Heart left ventricle (tissue), 7 donors: ENCODE measurements around the genes SHLD1, FERMT1 and PLCB4.

DNA sequence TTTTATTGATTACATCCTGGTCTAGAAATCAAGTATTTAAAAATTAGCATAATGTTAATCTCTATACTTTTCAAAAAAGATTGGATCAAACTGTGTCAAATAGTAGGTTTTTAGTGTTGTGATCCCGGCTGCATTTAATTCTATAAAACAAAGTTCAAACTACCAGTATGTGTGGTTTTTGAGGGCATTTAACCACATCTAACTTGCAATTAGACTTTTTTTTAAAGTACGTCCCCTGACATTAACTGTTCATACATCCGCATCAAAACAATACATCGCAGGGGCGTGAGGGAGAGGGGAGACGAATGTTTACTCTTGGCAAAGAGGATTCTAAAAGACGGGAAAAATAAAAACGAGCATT, 674 bp downstream of the TMEM230 start:
- PRO-cap, 6 experiments = no peak in any of the 6 experiments
- RAMPAGE, long total RNA, 2 experiments = no peak in any of the 2 experiments
- RRBS = no CpG with 5 or more reads among the region's 8 CpGs

GRCh38 chr20:5127411-5128191, 793 bp downstream of the CDS2 start:
- PRO-cap, 6 experiments = no peak in any of the 6 experiments
- RAMPAGE, long total RNA, 2 experiments = no peak in any of the 2 experiments
- RRBS = no CpG with 5 or more reads among the region's 17 CpGs

DNA sequence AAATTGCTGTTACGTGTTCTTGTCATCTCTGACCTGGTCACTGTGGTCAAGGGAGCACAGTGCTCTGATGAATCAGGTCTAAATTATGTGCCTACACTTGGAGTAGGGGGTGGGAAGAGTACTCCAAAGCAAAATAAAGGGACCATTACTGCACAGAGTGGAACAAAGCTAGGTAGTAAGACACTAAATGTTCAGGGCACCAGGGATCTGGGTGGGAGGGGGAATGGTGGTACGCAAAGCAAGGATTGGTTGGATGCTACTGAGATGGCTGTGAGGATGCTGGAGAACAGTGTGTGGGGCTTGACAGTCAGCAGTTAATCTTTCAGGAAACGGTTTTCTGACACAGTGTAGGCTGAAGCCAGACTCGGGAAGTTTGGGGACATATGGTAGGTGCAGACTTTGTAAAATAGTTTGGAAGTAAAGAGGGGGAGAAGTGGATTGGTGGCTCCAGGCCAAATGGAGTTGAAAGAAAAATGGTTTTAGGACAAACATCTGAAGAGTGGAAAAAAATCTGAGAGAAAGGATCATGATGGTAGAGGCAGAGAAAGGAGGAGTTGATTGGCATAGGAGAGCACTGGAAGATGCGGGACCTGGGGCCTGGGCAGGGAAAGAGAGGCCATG, 30.2 kb downstream of the CDS2 start:
- PRO-cap, 6 experiments = no peak in any of the 6 experiments
- RAMPAGE, long total RNA, 2 experiments = no peak in any of the 2 experiments
- RRBS = no CpG with 5 or more reads among the region's 5 CpGs

GRCh38 chr20:5547420-5548254, 63.2 kb downstream of the GPCPD1 start:
- PRO-cap, 6 experiments = no peak in any of the 6 experiments
- RAMPAGE, long total RNA, 2 experiments = no peak in any of the 2 experiments
- RRBS = no CpG with 5 or more reads among the region's 8 CpGs

DNA sequence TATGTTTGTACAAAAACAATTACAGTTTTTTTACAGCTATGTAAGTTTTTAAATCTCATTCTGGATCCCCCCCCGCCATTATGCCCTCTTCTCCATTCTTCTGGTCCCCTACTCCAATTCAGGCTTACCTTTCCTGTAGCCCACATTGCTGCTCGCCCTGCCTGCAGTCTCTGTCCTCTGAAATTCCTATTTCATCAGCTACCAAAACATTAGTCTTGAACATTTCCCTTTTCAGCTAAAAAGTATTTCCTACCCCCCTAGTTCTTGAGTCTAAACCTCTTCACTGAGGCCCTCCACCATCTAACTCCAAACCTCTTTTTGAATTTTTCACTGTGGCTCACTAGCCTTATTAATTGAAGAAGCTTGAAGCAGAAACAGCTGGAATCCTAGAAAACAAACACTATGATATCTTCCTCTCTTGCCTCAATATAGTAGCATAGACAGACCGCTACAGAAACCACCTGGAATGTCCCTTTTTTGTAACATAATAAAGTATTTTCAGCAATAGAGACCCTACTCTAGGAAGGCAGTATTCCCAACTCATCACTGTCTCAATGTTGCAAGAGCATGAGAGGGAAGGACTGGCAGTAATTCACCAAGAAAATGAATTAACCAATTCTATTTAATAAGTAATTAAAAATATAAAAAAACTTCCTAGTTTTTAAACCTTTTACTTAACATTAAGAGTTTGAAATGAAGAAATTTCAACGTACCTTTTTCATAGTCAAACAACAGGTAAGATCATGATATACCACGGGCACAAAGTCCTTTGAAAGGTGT, 41.2 kb downstream of the GPCPD1 start:
- PRO-cap, 6 experiments = no peak in any of the 6 experiments
- RAMPAGE, long total RNA, 2 experiments = no peak in any of the 2 experiments
- RRBS = no CpG with 5 or more reads among the region's 5 CpGs

- PRO-cap, 6 experiments = no peak in any of the 6 experiments
- RAMPAGE, long total RNA, 2 experiments = no peak in any of the 2 experiments
- RRBS = no CpG with 5 or more reads among the region's 10 CpGs
Observed at GRCh38 chr20:5578084-5578929, 32.5 kb downstream of the GPCPD1 start.

DNA sequence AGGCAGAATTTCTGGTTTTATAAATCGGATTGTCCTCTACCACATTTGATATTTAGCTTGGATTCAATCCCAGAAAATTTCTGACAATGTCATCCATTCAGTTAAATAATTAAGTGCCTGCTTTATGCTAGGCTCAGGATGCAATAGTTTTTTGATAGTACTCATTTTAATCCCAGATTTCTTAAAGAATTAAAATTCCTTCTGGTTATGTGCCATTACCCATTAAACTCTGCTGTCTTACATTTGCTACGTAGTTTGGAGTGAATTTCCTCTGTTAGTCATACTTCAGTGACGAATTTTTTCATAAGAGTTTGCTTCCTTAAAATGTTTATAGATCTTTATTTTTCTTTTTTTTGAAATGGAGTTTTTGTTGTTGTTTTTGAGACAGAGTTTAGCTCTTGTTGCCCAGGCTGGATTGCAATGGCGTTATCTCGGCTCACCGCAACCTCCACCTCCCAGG, 2.2 kb upstream of the GPCPD1 start:
- PRO-cap, 6 experiments = no peak in any of the 6 experiments
- RAMPAGE, long total RNA, 2 experiments = no peak in any of the 2 experiments
- RRBS = no CpG with 5 or more reads among the region's 6 CpGs

DNA sequence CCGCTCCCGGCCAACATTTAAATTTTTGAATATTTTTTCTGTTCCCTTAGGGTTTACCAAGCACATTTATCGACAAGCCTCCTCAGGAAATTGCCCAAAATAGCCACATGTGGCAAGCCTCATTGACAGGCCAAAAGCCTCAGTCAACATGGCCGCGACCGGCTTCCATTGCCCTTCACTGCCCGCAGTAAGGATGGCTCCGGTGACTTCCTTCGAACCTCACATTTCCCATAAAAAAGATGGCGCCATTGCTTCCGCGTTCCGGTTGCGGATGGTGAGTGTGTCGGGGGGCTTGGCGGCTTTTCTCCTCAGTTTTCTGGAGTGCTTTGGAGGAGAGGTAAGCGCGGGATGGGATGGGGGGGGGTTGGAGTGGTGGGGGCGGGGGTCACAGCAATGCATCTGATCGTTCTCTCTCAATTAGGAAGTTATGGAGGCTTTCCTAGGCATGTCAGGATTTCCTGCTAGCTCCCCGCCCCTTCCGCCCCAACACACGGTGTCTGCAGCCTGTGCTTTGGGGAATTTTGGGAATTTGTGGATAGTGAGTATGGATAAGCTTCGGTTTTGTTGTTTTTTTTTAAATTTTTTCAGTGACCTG, at the start of gene SHLD1:
SHLD1 (plus strand) TSS at position 259 of the 595 bp plus-strand sequence.
- PRO-cap, 6 experiments = peak in 6 of 6 experiments; most common plus-strand start position 259 of the sequence (in 5); most common minus-strand start position 170 of the sequence (in 2)
- RAMPAGE, long total RNA, 2 experiments = start-site peak on the plus strand in 1 of 2 experiments, centred at position 255 of the sequence, 7 reads per replicate
- RRBS = 2% methylated on average over 6 of the region's 24 CpGs

DNA sequence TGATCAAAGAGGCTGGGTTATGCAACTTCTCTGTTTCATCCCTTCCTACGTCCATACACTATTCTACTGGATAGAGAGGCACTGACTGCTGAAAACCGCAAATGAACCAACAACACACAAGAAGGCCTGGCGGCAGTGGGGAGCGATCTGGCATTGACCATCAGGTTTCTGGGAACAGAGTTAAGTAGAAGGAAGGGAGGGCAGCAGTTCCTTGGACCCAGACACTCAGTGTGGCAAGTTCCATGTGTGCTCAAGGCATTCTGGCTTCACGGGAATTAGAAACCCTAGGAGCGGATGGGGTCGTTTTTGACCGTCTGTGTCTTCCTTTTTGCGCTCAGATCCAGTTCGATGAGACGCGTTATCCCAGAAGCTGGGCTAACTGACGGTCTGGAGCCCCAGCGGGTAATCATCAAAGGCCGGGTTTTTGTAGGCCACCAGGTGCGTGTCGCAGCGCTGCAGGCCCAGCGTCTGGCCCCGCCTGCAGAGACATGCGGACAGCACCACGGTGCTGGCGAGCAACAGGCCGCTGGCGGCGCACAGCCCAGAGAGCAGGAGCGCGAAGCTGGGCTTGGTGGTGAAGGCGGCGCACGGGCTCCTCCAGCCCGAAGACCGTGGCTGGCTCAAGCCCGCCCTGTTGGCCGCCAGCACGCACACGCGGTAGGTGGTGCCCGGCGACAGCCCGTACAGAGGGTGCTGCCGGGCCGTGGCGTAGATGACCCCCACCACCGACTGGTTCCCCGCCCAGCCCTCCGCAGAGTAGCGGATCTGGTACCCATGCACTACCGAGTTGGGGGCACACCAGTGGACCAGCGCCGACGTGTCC, 13.0 kb downstream of the LRRN4 start:
- PRO-cap, 6 experiments = no peak in any of the 6 experiments
- RAMPAGE, long total RNA, 2 experiments = no peak in any of the 2 experiments
- RRBS = no CpG with 5 or more reads among the region's 52 CpGs

DNA sequence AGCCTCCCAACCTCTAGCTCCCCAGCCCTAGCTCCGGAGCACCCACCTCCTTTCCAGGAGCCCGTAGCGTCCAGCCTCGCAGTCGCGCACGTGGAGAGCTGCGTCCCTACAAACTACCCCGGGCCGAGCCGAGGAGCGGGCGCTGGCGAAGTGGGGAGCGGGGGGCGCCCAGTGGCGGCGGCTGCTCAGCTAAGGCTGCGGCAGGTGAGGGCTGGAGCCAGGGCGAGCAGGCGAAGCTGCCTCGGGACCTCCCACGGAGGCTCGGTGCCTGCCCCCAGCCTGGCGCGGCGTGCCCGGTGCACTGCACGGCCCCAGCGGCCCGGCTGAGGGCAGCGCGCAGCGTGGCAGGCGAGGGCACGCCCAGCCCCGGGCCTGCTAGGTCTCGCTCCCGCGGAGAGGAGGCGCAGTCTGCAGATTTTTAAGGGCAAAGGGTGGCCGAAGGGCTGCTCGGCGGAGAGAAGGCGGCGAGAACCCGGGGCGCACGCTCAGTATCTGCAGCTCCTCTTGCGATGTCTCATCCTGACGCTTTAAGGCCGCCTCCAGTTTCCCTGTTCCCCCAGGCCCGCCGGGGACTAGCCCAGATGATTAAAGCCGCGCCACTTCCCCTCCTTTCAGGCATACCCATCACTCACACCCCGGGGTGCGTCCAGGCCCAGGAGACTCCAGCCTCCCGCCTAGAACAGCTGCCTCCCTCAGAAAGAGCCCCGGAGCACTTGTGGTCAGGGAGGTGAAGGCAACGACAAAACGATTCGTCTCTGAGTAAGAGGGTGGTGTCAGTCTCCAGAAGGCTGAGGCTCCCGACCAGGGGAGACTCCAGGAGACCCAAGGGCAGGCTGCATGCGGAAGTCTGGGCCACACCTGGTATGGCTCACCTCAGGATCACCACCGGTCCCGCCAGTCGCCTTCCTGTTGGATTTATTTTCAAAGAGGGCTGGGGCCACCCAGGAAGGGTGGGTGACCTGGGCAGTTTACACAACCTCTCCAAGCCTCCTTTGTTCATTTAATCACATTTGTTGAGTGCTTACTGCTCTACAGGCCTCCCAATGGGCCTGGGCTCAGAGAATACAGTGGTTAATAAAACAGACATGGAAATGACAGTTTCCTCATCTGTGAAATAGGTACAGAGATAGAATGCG, at the start of gene FERMT1:
FERMT1 (minus strand) TSS at position 303 of the 1,136 bp plus-strand sequence.
- PRO-cap, 6 experiments = peak in 4 of 6 experiments; most common plus-strand start position 427 of the sequence (in 4); most common minus-strand start position 325 of the sequence (in 3)
- RAMPAGE, long total RNA, 2 experiments = no peak in any of the 2 experiments
- RRBS = 2% methylated on average over 34 of the region's 69 CpGs

DNA sequence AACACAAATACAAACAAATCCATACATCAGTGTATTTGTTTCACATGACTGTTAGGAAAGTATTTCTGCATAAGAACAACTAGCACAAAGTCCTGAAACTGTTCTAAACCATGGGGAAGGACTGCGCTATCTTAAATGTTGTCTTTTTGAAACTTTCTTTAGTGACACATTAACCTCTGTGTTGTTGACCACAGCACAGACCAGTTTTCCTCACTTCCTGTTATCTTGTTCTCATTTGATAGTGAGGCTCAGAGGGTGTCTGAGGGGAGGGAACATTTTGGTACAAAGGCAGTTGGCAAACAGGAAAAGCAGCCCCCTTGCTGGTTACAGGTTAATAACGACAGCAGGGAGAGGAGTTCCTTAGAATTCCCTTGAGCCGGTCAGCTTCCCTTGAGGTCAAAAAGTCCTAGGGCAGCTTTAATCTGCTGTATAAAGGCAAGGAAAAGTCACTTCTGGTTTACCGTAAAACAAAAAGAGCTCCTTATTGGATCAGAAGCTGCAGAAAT, 143.5 kb upstream of the BMP2 start:
- PRO-cap, 6 experiments = no peak in any of the 6 experiments
- RAMPAGE, long total RNA, 2 experiments = no peak in any of the 2 experiments
- RRBS = no CpG with 5 or more reads among the region's 4 CpGs

DNA sequence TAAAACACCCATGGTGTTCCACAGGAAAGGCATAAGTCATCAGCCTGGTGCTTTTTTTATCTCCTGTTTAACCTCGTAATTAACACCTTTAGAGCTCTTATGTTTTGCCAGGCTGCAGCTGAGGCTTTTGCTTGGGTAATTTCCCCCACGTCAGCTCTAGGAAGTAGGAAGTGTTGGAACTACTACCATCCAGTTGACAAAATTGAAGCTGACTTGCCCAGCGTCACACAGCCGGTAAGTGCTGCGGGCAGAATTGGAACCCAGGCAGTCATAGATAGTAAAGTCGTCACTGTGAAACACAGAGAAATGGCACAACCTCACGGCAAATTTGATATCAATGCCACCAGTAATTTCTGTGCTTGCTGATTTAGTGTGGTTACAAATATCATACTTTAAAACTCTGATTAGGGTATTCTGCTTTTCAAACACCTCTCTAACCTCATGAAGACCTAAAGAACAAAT, 86.6 kb upstream of the BMP2 start:
- PRO-cap, 6 experiments = no peak in any of the 6 experiments
- RAMPAGE, long total RNA, 2 experiments = no peak in any of the 2 experiments
- RRBS = no CpG with 5 or more reads among the region's 7 CpGs

GRCh38 chr20:6714236-6714751, 53.2 kb upstream of the BMP2 start:
- PRO-cap, 6 experiments = no peak in any of the 6 experiments
- RAMPAGE, long total RNA, 2 experiments = no peak in any of the 2 experiments
- RRBS = no CpG with 5 or more reads among the region's 5 CpGs

- PRO-cap, 6 experiments = no peak in any of the 6 experiments
- RAMPAGE, long total RNA, 2 experiments = no peak in any of the 2 experiments
- RRBS = no CpG with 5 or more reads among the region's 29 CpGs
Observed at GRCh38 chr20:8600267-8600985, 468.4 kb downstream of the PLCB1 start.

DNA sequence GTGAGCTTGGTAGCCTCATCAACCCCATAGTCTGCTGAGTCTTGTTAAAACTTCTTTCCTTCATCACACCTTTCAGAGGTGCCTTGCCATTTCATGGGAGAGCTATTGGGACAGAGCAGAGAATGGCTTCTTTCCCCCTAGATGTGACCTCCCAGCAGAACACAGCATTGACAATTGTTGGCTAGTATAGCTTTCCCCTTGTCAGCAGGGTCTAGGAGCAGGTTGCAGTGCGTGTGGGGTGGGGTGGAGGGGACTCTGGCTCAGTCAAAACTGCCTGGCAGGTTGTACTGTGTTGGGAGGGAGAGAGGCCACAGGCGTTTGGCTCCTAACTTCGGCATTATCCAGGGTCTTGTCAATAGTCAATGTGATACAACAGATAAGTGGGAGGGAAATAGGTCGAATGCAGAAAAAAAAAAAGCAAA, 401.1 kb upstream of the PLCB4 start:
- PRO-cap, 6 experiments = peak in 1 of 6 experiments; most common plus-strand start position 140 of the sequence (in 1)
- RAMPAGE, long total RNA, 2 experiments = no peak in any of the 2 experiments
- RRBS = no CpG with 5 or more reads among the region's 4 CpGs

- PRO-cap, 6 experiments = peak in 6 of 6 experiments; most common plus-strand start chr20:9069317 (in 4); most common minus-strand start chr20:9069201 (in 6)
- RAMPAGE, long total RNA, 2 experiments = start-site peak on the plus strand in 2 of 2 experiments, at chr20:9069103-9069178 at its widest, 19 to 27 reads per replicate
- RRBS = 2% methylated on average over 18 of the region's 89 CpGs
Observed at GRCh38 chr20:9068769-9069888, at the start of gene PLCB4. TSS of gene PLCB4 (plus strand) at chr20:9069087.

GRCh38 chr20:10221048-10221516, 2.5 kb downstream of the SNAP25 start:
- PRO-cap, 6 experiments = no peak in any of the 6 experiments
- RAMPAGE, long total RNA, 2 experiments = no peak in any of the 2 experiments
- RRBS = no CpG with 5 or more reads among the region's 8 CpGs

- PRO-cap, 6 experiments = no peak in any of the 6 experiments
- RAMPAGE, long total RNA, 2 experiments = no peak in any of the 2 experiments
- RRBS = no CpG with 5 or more reads among the region's 3 CpGs
Observed at GRCh38 chr20:10318549-10319030, 100.0 kb downstream of the SNAP25 start.

GRCh38 chr20:10329121-10329479, 104.9 kb downstream of the MKKS start:
- PRO-cap, 6 experiments = peak in 1 of 6 experiments; most common minus-strand start chr20:10329424 (in 1)
- RAMPAGE, long total RNA, 2 experiments = no peak in any of the 2 experiments
- RRBS = no CpG with 5 or more reads among the region's 7 CpGs

DNA sequence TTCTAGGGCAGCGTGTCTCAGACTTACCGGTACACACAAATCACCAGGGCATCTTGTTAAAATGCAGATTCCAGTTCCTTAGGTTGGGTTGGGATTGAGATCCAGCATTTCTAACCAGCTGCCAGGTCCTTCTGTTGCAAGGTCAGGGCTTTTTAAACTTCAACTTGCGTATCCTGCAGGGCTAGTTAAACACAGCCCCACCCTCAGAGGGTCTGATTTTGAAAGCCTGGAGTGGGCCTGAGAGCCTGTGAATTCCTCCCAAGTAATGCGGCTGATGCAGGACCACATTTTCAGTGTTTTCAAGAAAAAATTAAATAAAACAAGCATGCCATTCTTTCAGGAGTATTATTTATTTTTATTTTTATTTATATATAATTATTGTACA, 65.3 kb downstream of the MKKS start:
- PRO-cap, 6 experiments = no peak in any of the 6 experiments
- RAMPAGE, long total RNA, 2 experiments = no peak in any of the 2 experiments
- RRBS = no CpG with 5 or more reads among the region's 4 CpGs